Frontal cortex (tissue), 2 donors: ENCODE data around the gene LIPI.

DNA sequence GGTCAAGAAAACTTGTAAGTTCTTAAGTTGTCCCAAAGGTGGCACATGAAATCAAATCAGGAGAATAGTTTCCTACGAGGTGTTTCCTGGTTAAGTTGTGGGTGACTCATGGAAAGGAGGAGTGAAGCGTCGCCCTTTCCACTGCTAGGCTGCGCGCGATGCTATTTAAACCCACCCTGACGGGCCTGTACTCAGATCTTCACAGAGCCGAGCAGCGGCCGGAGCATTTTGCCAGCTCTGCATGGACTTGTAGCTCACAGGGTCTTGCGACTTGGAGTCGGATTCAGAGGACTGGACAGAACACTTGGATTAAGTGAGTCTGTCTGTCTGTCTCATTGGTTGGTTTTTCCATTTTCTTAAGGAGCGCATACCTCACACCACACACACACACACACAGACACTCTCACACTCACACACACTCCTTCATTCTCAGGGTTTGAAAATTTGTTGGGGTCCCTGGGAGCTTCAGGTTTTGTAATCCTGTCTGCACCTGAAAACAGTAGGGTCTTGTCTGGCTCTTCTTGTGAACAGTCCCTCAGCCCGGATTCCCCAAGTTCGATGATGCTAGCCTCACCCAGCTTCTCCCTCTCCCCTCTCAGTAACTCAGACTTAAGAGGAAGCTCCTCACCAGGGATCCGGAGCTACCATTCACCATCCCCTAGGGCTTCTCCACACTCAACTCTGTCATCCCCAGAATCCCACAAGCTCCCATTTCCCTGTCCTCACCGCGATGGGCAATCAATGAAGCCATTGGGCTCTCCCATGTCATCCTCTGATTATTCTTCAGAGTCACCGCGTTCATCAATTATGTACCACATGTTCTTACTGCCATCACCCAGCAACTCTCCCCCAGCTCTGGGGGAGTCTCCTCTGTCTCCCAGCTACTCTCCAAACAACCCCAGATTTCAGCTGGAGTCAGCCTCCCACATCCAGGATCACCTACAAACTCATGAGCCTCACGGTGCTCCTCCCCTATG is 1531.0 kb upstream of the TPTE start:
- RAMPAGE, long total RNA: no peak

GRCh38 chr21:8993800-8994787 is 1527.3 kb upstream of the TPTE start:
- RAMPAGE, long total RNA: no peak

DNA sequence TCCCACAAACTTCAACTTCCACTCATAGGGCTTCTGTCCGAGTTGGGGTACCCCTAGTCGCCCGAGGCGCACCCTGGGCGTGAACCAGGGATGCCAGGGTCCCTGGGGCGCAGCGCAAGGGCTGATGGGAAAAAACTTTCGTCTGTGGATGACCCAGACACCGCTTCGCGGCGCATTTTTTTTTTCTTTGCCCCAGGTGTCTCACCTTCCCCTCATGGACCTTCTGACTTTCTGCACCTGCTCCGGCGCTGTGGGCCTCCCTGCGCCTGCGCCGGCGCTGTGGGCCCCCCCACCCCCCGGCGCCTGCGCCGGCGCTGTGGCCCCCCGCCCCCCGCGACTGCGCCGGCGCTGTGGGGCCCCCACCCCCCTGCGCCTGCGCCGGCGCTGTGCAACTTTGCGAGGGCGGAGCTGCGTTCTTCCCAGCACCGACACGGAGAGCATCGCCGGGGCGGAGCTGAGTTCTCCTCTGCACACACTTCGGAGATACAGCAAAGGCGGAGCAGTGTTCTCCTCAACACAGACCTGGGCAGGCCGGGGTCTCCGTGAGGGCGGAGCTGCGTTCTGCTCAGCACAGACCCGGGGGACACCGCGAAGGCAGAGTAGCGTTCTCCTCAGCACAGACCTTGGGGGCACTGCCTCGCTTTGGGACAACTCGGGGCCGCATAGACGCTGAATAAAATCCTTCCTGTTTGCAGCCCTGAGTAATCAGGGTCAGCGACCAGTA is 1478.4 kb upstream of the TPTE start:
- RAMPAGE, long total RNA: no peak

DNA sequence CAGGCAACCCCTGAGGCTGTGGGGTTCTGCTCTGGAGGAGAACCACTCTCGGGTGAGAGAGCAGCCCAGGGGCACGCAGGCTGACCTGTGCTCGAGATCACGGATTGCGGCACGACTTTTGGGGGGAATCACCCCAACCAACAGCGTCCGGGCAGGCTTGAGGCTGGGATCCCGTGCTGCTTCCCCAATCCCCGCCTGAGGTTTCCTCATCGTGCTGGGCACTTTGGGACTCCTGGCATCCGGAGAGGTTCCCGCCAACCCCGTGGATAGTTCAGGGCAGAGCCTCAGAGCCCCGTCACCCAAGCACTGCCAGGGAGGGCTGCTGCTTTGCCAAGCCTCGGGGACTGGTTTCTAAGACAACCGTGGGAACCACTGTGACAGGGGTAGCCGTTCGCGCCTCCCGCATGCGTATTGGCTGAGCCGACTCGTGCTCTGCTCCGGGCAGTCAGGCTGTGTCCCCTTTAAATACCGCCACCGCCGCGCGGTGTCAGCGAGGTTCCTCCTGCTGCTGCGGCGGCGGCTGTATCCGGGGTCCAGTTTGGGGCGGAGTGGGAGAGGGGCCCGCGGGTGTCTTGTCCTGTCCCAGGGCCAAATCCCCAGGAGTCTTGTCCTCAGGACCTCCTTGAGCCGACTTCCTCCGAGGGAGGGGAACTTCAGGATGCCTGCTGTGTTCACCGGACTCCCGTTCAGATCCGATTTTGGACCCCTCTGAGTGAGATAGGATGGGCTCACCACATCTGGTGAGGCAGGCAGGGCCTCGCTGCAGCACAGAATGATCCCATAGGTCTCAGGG is 682.1 kb upstream of the TPTE start:
- RAMPAGE, long total RNA: no peak

GRCh38 chr21:14048347-14048910 is 162.3 kb downstream of the LIPI start:
- RAMPAGE, long total RNA: no peak

DNA sequence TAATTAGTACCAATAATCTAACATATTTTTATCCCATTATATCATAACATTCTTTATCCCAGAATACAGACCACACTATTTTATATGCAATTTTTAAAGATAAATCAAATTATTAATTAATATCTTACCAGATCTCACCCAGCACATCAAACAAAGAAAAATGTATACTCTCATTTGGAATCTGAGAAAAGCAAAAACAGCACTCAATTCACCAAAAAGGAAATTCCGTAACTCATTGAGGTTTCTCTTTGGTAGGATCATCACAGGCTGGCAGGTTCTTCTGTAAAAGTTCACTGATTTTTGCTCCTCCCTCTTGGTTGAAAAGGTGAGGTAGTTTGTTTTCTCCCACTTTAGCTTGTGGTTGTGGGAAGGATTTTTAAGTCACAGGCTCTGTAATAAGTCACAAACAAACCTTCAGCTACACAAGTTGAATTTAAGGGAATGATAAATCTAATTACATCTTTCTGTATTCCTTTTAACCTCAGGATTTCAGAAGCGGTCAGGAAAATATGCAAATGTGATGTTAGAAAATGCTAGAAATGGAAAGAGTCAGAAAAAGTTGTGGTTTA is at the start of gene LIPI:
Gene LIPI (minus strand): TSS at position 284 of the 569 bp plus-strand sequence.
- RAMPAGE, long total RNA: no peak

- RAMPAGE, long total RNA: no peak
Measured at GRCh38 chr21:14281060-14282016, 65.4 kb downstream of the RBM11 start.

- RAMPAGE, long total RNA: no peak
Measured at GRCh38 chr21:14481890-14482614, 64.1 kb downstream of the SAMSN1 start.

DNA sequence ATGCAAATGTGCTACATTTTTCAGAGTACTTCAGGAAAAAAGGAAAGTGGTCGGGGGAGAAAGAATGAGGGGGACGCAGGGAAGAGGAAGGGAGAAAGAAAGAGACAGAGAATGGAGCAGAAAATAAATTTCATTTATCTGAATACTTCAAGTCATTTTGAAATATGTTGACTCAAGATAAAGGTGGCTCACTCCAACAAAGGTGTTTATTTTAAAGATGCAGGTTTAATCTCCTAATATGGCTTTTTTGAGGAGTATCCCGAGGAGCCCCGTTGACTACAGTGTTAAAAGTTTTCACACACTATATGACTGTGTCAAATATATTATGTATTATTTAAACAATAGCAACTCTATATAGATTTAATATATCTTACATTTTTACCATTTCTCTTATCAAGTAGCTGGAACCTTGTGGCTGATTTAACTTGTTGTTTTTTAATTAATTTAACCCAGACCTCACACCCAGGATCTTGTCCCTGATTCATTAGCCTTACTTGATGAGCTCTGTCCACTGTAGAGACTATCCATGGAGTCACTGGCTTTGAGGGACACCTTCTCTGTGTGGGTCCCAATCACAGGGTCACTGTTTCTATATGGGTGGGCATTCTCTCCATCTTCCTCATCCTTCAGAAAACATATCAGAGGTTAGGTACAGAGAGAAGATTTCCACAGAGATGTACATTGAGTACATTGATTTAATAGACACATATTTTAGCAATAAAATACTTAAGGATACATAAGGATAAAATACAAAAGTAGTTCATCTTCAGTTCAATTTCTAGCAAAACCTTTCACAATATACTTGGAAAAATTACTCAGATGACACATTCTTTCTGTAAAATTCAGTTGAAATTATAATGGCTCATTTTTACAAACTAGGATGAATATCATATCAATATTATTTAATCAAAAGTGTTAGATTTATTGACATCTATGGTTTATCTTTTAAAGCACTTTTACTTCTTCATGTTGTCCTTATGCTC is 33.9 kb downstream of the SAMSN1 start:
- RAMPAGE, long total RNA: no peak

- RAMPAGE, long total RNA: no peak
Measured at GRCh38 chr21:14517079-14517473, 29.0 kb downstream of the SAMSN1 start.

- RAMPAGE, long total RNA: no peak
Measured at GRCh38 chr21:14517716-14518783, 28.1 kb downstream of the SAMSN1 start.

- RAMPAGE, long total RNA: no peak
Measured at GRCh38 chr21:14528004-14529382, 17.6 kb downstream of the SAMSN1 start.

DNA sequence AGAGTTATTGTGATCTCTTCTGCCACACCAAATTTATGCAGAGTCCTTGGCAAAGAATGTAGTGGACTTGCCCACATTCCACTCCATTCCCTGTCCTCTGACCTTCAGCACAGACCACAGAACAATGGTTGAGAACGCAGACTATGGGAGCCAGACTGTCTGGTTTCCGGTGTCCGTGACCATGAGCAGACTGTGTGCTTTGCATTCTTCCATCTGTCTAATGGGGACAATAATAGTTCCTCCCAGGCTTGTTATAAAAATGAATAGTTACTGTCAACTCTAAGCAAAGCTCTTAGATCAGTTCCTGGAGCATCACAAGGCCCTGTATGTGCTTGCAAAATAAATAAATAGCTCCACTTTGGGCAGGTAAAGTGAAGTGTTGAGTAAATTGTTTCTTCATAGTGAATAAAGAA is 140.7 kb upstream of the SAMSN1 start:
- RAMPAGE, long total RNA: no peak

- RAMPAGE, long total RNA: no peak
Measured at GRCh38 chr21:14982819-14983665, 81.8 kb downstream of the NRIP1 start.

- RAMPAGE, long total RNA: no peak
Measured at GRCh38 chr21:15045633-15046464, 19.0 kb downstream of the NRIP1 start.

GRCh38 chr21:15141285-15141865 is 76.6 kb upstream of the NRIP1 start:
- RAMPAGE, long total RNA: no peak

DNA sequence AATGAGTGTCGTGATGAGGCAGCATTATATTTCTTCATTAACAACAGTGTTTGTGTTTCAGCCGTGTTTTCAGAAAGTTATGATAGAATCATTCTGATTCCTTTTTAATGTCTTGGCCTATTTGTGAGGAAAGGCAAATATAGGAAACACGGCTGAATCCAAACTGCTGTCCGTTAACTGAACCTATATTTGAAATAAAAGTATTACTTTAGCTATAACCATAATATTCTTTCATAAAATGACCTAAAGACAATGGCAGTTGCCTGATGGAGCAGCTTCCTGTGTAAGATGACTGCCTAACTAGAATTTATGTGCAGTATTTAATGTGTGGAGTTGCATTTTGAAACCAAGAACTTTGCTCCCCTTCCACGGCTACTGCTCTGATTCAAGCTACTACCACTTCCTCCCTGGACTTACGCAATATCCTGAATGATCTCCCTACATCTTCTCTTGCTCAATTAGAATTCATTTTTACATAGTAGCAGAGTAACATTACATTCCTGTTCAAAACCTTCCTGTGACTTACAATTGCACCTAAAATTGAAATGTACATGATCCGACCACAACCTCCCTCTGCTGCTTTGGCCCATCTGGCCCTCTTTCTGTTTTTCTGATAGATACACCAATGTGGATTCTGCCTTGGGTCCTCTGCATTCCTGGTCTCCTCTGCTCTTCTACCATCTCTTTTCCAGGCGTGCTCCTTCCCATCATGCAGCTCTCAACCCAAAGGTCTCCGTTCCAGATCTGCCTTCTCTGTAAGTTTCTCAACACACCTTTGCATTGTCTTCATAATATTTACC is 47.6 kb upstream of the USP25 start:
- RAMPAGE, long total RNA: no peak

DNA sequence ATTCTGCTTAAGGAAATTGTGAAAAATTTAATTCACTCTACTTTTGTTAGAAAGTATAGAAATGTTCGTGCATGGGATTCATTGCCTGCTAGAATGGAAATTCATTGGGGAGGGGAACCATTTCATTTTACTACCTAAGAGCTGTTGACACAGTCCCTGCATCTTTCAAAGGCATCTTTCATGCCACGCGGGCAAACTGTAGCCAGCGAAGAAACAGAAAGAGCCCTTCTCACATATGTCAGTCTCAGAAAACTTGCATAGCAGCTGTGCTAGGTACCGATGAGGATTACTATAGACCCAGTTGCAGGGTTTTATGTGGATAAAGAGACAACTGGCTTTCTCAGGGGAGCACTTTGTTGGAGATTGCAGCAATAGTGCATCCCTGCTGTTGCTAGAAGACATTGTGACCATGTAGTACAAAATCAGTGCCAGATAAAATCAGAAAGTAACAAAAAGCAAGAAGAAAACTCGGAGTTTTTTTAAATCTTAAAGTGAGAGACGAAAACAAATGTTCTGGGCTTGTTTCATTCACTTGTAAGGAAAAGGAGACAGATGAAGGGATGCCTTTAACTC is 803.9 kb downstream of the USP25 start:
- RAMPAGE, long total RNA: no peak

- RAMPAGE, long total RNA: no peak
Measured at GRCh38 chr21:17460952-17461443, 51.8 kb upstream of the CXADR start.

DNA sequence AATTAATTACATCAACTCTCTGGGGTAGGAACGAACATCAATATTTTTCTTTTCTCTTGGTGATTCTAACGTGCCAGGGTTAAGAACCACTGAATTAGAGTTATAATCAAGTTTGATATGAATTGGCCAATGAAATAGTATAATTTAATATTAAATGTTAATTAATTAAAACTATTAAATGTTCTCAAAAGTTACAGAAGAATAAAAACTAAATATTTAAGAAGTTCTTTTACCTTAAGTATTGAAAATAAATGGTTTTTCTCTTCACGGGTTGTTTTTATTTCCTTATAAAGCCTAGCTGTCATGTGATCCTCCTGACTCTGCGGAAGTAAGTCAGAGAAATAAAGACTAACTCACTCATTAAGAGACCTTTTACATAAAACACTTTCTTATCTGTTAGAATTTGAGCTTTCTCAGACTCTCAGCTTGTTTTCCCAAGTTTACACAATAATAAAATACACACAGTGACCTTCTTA is 45.7 kb upstream of the CXADR start:
- RAMPAGE, long total RNA: no peak